Islet of Langerhans (tissue), 1 donor: ENCODE results near the genes TRIM32 and CDK5RAP2.

- RRBS = no CpG with 5 or more reads among the region's 1 CpG
Observed at GRCh38 chr9:114893039-114893599, 37.3 kb downstream of the TNFSF8 start.

DNA sequence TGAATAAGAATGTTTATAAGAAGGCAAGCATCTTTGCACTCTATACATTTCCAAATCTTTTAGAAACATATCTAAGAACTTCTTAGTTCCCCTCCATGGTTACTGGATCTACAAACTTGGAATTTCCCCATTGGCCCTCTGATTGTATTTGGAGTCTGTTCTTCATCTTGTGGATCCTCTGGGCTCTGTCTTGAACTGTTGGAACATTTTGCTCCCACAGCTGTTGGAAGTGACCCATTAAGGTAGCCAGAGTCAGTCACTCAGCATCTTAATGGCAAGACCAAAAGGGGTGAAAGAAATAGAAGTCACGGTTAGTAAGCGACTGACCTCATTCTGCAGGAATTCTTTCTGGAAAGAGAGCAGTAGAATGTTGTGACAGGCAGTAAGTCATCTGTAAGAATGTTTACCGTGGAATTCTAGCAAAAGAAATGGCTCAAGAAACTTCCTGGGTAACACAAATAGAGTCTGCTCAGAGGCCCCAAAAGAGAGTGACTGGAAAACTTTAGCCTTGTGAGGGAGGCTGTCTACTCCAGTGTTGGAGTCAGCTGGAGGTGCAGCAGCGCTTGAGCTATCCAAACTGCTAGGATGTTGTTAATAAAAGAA, 28.6 kb upstream of the TNC start:
- RRBS = no CpG with 5 or more reads among the region's 4 CpGs

- RRBS = no CpG with 5 or more reads among the region's 6 CpGs
Observed at GRCh38 chr9:115394120-115394788, 276.3 kb upstream of the TNC start.

DNA sequence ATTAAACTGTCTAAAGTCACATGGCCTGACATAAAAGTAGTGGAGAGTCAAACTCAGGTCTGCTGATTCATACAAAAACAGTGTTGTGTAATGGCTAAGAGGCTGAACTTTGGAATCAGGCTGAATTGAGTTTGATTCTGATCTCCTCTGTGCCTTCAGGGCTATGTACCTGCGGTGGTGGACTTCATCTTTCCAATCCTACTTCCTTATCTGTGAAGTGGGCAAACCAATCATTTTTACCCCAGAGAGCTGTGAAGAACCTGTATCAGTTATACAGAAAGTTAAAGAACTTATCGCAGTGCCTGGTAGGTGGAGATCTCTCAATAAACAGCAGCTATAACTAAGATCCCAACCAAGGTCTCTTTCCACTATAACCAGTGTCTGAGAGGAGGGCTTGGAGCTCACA, 139.7 kb upstream of the TRIM32 start:
- RRBS = no CpG with 5 or more reads among the region's 2 CpGs

DNA sequence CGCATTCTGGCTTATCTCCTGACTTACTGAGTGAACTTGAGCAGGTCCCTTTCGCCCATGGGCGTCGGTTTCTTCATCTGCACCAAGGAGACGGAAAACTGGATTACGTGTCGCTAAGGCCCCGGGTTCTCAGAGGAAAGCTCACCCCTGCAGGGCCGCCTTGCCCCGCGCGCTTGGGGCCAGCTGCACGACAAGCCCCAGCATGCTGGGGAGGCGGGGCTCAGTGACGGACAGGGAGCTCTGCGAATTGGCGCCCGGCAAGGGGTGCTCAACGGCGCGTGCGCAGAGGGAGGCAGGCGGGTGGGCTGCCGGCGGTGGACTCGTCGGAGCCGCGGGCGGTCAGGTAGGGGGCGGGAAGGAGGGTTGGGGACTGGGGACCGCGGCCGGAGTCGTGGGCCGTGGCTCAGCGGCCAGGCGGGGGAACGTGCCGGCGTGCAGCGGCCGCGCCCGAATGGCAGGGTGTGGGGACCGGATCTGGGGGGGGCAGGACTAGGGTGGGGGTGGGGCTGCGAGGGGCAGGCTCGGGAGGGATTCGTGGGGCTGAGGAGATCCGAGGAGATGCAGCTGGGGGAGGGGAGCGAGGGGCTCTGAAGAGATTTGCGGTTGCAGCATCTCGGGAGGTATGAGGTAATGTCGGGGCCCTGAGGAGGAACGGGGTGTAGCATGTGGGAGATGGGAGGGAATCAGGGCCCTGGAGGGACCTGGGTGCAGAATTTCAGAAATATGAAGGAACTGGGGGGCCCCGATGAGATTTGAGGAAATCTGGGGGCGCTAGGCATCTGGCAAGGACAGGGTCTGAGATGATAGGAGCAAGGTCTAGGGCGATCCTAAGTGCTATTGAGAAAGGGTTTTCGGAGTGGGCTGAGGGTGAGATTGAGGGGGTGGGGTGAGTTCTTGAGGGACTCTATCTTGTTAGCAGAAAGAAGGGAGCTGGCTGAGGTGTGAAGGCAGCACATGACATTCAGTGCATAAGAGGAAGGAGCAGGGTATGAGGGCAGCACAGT, at the start of gene TRIM32:
Gene TRIM32 (plus strand): TSS at position 267 of the 1,004 bp plus-strand sequence.
- RRBS = 4% methylated on average over 29 of the region's 59 CpGs

DNA sequence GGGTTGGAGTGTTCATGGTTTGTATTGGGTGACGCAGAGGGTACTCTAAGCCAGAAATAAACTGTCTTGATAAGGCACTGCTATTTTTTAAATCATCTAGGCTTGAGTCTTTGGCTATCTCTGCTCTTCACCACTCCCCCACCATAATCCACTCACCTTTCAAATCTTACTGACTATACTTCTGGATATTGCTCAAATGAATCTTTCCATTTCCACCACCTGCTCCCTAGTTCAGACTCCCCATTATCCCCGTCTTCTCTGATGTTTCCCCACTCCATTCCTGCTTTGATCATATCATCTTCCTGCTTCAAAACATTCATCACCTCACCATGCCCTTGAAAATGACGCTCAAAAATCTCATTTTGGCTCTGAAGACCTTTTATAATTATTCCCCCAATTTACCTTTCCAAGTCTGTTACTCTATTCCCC, 8.7 kb downstream of the TRIM32 start:
- RRBS = no CpG with 5 or more reads among the region's 3 CpGs

DNA sequence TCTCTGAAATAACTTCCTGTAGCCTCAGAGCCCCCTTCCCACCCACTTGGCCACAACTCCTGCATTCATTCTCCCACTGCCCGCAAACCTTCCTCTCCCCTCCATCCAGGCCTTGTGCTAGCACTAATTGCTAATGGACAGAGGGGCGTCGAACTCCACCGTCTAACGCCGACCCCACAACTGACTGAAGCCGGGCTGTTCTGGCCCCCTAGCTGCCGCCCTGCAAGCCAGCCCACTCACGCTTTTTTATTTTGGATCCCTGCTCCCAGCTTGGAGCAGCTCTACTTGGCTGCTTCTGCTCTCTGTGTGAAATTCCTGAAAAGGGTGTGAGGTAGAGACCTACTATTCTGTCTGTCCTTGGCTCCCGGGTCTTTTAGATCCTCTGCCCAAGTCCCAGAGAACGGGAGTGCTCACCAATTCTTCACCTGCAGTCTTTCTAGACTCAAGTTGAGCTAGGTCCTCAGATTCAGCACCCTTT, 737 bp upstream of the ASTN2 start:
- RRBS = no CpG with 5 or more reads among the region's 11 CpGs

DNA sequence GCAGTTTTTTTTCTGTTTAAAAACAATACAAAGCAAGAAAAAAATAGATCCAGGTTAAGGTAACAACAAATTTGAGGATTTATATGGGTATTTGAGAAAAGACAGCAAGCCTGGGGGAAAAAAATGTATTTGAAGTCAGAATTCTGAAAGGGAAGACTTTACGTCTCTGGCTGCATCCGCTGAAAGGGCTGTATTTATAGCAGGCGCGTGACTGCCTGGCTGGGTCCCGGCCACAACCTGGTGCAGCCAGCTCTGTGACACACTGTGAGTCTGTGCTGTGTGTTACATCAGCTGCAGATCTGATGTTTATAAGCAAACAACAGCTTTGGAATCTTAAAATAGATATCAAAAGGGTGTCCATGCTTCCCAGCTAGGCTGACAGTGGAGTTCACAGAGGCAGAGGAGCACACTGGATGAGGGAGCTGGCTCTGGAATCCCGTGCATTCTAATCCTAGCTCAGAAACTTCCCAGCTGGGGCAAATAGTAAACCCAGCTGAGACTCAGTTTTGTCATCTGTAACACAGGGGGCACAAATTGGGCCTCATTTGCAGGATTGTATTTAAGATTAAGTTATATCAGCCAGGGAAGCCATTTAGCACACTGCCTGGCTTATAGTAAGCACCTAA, 433.4 kb upstream of the BRINP1 start:
- RRBS = no CpG with 5 or more reads among the region's 6 CpGs

GRCh38 chr9:120432450-120432921, 147.5 kb downstream of the CDK5RAP2 start:
- RRBS = no CpG with 5 or more reads among the region's 4 CpGs

- RRBS = no CpG with 5 or more reads among the region's 1 CpG
Observed at GRCh38 chr9:120527663-120528015, 52.3 kb downstream of the CDK5RAP2 start.

DNA sequence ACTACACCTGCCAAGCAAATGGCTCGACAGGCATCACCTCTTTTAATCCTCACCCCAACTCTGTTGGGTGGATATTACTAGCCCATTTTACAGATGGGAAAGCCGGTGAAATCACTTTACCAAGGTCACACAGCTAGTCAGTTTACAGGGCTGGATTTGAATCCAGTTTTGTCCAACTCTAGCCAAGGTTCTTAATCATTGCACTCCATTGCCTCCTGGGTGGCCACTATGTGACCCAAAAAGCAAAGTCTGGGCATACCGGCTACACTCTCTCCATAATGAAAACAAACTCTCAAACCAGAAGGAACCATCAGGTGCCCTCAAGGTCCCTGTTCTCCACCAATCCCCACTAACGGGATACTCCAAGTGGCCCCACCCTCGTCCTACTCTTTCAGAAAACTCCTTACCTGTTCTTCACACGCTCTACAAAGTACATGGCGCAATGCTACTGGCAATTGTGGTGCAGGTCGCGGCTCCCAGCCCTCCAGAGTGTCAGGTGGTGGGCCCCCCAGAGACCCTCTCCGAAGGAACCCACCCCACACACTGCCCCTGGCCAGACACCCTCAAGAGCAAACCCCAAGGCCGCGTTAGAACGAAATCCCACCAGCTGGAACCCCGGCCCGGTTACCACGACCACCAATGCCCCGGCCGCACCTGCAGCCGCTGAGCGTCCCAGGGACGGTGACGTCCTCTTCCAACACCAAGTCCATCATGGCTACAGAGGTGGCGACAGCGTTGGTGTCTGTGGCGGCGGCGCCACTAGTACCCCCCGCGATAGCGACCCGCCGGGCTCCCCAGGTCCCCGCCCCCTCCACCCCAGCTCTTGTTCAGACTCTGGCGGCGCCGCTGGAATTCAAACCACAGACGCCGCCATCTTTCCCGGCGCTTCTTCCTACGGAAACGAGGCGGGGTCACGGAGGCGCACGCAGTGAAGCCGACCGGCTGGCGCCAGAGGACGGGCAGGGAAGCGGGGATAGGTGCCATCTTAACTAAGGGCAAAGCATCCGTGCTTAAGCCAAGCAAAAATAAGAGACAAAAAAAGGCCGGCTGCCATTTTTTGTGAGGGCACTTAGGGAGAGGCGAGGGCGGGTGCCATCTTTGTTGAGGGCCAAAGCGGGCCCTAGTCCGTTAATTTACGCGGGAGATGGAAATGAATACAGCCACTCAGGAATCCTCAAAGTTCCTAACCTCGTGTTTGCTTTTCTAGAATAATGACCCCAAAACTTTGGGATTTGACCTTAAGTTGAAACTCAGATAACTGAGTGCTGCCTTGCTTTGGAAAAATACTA, at the start of gene CDK5RAP2:
Gene CDK5RAP2 (minus strand): TSS at position 902 of the 1,289 bp plus-strand sequence.
- RRBS = 5% methylated on average over 17 of the region's 60 CpGs

GRCh38 chr9:120605031-120605591, 25.1 kb upstream of the CDK5RAP2 start:
- RRBS = no CpG with 5 or more reads among the region's 8 CpGs

DNA sequence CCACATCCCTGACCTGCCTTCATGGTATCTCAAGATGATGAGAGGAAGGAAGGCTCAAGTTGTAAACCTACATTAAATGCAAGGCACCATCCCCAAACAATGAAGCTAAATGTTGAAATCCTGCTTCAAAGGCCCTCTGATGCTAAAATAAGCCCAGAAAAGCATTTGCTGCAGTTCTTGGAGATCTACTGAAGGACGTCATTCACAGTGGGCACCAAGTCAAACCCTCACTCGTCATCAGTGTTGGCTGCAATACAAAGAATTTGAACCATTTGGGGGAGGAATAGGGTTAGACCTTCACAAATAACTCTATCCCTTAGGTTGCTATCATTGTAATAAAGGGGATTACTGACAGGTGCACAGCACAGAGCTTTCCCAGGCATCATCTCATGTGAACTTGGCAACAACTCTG, 9.3 kb upstream of the MEGF9 start:
- RRBS = no CpG with 5 or more reads among the region's 2 CpGs

GRCh38 chr9:120746764-120747301, 32.6 kb upstream of the MEGF9 start:
- RRBS = no CpG with 5 or more reads among the region's 11 CpGs

GRCh38 chr9:120844634-120845277, 2.0 kb upstream of the PSMD5 start:
- RRBS = no CpG with 5 or more reads among the region's 1 CpG

- RRBS = no CpG with 5 or more reads among the region's 2 CpGs
Observed at GRCh38 chr9:120874797-120875408, 2.1 kb downstream of the PHF19 start.

DNA sequence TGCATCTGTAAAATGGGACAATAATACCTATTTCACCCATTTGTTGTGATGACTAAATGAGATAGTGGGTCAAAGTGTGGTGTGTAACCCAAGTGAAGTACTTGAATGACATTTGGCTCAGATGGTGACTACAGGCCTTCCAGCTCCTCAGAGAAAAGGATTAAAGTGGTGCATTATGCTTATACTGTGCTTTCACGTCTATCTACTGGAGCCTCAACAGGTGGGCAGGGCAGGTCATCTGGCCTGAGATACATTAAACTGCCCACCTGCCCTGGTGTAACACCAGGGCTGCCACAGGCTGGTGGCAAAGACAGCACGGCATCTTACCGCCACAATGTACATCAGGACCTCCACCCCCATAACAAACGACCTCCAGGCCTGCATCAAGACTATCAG, 825 bp upstream of the TRAF1 start:
- RRBS = no CpG with 5 or more reads among the region's 4 CpGs

DNA sequence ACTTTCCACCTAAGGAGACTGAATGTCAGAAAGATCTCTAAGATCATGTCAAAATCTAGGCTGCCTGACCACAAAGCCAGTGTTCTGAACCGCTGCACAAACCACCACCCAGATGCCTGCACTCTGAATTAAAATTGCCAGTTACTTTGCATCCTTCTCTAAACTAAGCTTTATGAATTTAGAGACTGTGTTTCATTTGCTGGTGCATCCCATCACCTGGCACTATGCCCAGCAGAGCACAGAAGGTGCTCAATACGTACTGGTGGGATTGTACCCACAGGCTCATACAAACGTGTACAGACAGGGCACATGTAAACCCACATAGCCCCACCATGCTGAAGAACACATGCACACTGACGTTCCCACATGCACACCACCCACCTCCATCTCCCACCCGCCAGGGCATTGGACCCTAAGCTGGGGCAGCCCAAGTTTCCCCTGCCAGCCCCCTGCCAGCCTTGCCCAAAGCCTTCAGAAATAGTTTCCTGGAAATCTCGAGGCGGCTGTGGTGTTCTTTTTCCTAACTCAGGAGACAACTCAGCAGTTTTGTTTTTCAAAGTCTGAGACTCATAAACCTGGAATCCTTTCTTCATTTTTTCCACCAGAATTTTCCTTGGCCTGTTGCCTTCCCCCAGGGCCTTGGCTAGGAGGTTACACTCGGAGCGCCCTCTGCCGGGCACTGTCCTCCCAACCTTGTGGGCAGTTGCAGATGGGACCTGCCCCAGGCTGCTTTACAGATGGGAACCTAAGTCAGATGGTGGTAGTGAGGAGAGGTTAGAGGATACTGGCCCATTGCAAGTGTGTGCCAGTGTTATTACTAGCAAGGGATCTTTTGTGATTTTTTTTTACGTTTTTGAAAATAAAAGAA, 9.7 kb upstream of the TRAF1 start:
- RRBS = no CpG with 5 or more reads among the region's 11 CpGs

- RRBS = no CpG with 5 or more reads among the region's 7 CpGs
Observed at GRCh38 chr9:121157463-121158376, 43.9 kb downstream of the RAB14 start.